GM19240 (cell line): ENCODE measurements around the gene NCF4.

DNA sequence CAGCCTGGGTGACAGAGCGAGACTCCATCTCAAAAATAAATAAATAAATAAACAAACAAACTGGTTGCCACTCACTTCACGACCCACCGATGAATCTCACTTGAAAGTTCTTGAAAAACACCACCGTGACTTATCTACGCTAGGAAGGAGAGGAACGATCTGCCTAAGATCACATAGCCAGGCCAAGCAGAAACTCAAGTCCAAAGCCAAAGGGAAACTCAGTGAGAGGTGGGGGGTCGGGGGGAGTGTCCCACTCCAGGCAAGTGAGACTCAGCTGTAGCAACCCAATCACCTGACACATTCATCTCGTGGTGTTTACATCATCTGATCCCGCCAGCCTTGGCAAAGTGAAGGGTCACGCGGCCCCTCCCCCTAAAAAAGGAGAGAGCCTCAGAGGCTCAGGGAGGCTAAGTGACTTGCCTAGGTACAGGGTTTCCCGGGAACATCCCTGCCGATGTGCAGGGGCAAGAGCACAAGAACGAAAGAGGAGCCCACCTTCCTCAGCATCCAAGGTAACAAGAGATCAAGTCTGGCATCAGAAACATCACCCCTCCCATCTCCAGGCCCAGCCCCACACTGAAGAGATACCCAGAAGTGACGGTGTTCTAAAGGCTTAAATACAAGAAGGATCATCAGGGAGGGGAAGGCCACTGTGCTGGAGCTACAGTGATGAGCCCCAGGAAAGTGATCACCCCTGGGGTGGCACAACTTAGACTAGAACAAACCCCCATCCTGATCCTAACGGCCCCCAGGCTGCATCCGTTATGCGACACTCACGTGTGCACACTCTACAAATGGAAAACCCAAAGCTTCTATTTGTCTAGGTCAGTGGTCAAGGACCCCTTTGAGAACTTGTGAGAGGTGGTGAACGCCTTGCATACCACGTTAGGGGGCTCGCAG lies 21.4 kb downstream of the MYH9 start:
- RRBS: no CpG with 5 or more reads among the region's 22 CpGs

GRCh38 chr22:36367106-36367881 lies 20.5 kb downstream of the MYH9 start:
- RRBS: 97% methylated on average over 2 of the region's 17 CpGs

DNA sequence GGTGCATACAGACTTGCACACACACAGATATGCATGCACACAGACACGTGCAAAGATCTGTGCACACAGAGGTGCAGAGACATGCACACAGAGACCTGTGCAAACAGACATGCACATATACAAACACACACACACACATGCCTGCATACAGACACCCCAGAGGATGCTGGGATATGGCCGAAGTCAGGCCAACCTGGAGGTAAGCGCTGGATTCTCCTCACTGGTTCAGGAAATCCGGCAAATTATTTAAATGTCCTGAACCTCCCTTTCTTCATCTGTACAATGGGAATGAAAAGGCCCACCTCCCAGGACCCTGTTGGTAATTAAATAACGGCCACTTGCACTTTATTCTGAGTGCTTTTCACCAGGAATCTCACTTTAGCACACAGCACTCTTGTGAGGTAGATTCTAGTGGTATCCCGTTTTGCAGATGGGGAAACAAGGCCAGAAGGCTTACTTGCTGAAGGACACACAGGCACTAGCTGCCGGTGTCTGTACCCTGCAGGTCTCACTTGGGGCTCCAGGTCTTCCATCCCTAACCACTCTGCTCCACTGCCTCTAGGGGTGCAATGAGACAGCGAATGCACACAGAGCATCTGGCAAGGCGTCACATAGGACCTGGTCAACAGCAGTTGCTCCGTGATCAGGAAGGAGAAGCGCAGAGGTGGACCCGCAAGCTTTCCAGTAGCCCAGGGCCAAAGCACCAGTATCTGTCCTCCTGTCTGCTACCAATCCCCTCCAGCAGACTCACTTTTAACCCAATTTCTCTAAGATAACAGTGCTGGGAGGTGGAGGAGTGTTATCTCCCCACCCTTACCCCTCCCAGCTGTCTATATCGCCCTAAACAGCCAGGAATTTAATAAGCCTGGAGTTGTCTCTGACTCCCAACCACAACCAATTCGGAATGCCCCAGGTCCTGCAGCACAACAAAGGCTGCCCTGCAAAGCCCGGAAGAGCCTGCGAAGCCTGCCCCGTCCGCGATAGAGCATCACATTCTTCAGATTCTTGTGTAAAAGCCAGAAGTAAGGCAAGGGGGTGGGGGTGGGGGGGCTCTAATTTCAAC lies 19.6 kb downstream of the MYH9 start:
- RRBS: no CpG with 5 or more reads among the region's 19 CpGs

- RRBS: no CpG with 5 or more reads among the region's 18 CpGs
These were observed 14.6 kb downstream of the MYH9 start for GRCh38 chr22:36372777-36373891.

DNA sequence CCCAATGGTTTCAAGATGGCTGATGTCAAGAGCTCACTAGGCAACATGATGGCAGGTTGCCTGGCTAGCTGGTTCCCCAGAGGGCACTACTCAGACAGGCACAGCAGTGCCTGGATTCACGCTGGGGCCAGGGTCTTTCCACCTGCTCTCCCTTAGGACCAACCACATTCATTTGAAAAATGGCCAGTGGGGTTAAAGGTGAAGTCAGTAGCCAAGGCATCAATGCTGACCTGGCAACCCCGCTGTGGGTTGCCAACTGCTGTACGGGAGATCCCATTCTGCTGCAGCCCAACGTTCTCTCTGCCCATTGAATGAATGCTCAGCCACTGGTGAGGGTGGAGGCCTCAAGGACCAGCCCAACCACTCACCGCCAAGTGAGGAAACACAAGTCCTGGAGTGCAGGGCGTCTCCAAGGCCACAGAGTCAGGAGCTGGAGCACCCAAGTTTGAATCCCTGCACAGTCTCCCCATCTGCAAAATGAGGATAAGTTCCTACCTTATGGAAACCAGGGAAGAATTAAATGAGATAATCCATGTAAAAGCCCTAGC lies 12.5 kb downstream of the MYH9 start:
- RRBS: no CpG with 5 or more reads among the region's 6 CpGs

DNA sequence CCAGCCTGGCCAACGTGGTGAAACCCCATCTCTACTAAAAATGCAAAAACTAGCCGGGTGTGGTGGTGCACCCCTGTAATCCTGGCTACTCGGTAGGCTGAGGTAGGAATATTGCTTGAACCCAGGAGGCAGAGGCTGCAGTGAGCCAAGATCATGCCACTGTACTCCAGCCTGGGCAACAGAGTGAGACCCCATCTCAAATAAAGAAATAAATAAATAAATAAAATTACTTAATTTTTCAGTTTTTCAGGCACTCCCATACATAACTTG lies 5.2 kb downstream of the MYH9 start:
- RRBS: no CpG with 5 or more reads among the region's 3 CpGs

GRCh38 chr22:36419199-36419925 lies 31.6 kb upstream of the MYH9 start:
- RRBS: no CpG with 5 or more reads among the region's 13 CpGs

DNA sequence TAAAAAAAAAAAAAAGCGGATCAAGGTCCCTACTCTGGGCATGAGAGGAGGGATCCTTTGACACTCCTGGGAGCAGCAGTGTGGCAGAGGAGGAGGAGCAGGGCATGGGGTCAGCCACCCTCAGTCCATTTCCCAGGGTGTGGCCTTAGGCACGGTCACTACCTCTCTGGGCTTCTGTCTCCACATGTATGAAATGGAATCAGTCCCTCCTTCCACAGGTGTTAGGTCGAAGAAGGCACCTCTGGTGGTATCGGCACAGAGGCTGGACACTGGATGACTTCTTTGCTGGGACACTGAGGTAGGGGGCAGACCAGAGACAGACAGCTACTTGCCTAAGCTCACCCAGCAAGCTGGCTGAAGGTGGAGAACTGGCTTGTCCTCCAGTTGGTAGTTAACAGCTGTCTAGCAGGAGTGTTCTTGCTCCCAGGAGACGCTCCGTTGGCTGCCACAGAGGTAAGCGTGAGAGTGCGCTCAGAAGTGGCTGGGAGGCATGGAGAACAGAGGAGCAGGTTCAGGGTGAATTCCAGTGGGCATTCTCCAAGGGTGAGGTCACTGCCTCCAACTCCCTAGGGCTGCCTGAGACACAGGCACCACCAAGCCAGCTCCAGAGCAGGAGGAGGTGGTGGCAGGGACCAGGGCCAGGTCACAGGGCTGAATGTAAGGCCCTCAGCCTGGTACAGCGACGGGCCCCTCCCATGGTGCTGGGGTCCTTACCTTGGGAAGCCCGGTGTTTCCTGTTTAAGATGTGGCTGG lies 19.5 kb downstream of the TXN2 start:
- RRBS: no CpG with 5 or more reads among the region's 11 CpGs

DNA sequence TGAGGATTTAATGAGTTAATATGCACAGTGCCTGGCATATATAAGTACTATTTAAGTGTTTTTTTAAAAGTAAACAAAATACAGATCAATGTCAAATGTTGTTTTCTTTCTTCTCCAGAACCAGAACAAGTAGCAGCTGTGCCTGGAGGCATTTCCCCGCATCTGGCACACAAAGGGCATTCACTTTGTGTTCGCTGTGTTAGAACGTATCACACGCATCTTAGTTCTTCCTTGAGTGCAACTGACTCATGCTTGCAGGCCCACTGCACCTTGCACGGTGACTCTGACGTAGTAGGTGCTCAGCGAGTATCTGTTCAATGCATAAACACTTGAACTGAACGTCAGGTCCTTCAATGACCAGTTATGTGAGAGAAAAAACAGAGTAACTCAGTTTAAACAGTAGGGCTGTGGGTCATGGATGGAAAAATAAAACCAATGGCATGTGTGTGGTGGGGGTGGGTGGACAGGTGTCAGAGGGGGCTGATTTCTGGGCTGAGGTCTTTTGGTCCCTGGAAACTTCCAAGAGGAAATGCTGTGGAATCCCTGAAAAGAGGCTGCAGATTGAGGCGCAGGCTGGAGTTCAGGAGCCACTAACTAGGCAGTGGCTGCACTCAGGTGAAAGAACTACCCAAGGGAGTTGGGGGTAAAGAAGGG lies 3.4 kb downstream of the IFT27 start:
- RRBS: no CpG with 5 or more reads among the region's 9 CpGs

DNA sequence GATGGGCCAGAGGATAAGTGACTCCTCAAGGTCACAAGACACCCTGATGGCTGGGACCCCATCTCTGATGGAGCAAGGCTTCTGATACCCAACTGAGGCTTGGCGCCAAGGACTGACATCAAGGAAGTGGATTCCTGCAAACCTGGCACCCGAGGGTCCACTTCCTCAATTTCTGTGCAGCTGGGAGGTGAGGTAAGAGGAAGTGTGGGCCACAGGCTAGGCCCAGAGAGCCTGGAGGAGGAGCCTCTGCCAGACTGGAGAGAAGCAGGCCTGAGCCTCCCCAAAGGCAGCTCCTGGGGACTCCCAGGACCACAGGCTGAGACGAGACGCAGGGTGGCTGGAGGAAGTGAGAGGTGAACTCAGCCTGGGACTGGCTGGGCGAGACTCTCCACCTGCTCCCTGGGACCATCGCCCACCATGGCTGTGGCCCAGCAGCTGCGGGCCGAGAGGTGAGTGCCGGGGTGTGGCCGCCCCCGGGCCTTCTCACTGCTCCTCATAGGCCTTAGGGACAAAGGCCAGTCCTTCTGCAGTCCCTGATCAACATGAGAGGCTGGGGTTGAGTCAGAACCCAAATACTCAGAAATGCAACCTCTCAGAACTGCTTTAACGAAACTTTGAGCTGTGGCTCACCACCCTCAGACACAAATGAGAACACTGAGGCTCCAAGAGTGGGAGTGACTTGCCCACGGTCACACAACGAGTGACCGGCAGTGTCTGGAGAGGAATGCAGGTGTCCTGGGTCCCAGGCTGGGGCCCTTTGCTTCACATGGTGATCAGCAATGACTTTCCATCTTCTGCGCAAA lies at the start of gene NCF4:
Gene NCF4, plus strand, starts transcription at position 252 of the 803 bp plus-strand sequence.
- RRBS: no CpG with 5 or more reads among the region's 16 CpGs

- RRBS: 93% methylated on average over 5 of the region's 15 CpGs
These were observed 9.5 kb downstream of the NCF4 start for GRCh38 chr22:36870238-36870828.

- RRBS: no CpG with 5 or more reads among the region's 15 CpGs
These were observed 10.1 kb downstream of the CSF2RB start for GRCh38 chr22:36923446-36924062.

GRCh38 chr22:36977295-36977763 lies 30.3 kb downstream of the TEX33 start:
- RRBS: no CpG with 5 or more reads among the region's 13 CpGs

DNA sequence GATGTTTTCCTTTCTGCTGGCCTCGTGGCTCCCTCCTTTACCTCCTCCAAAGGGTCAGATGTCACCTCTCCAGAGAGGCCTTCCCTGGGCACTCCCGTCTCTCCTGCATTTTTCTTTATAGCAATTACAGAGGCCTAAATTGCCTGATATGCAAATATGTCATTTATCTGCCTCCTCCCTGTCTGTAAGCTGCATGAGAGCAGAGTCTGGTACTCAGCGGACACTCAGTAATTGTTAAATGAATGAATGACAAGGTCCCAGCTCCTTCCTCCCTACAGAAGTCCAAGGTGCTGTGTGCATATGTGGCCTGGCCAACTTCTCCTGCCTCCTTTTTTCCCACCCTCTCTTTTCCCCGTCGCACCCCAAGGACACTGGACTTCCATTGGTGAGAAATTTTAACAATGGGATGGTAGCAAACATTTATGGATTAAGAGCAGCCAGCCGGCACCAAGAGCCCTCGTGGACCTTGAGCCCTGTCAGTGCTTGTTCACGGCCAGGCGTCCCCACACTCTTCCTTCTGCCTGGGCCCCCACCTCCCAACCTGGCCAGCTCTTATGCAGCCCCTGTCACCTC lies 1.7 kb downstream of the TMPRSS6 start:
- RRBS: no CpG with 5 or more reads among the region's 9 CpGs

DNA sequence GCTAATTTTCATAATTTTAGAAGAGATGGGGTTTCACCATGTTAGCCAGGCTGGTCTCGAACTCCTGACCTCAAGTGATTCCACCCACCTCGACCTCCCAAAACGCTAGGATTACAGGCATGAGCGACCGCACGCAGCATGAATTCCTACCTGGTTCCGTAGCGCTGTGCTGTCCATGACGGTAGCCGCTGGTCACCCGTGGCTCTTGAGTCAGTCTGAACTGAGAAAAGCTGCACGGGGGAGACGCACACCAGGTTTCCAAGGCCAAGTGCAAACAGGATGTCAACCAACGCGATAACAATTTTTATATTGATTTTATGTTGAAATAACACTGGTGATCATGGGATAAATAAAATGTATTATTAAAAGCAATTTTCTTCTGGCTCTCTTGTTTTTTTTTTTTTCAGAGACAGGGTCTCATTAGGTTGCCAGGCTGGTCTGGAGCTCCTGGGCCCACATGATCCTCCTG lies 826 bp upstream of the TMPRSS6 start:
- RRBS: no CpG with 5 or more reads among the region's 15 CpGs

GRCh38 chr22:37193584-37194269 lies 5.7 kb upstream of the C1QTNF6 start:
- RRBS: 100% methylated on average over 1 of the region's 12 CpGs

GRCh38 chr22:37220472-37220980 lies 8.2 kb upstream of the SSTR3 start:
- RRBS: no CpG with 5 or more reads among the region's 4 CpGs

GRCh38 chr22:37231397-37231824 lies 12.7 kb downstream of the RAC2 start:
- RRBS: no CpG with 5 or more reads among the region's 13 CpGs

DNA sequence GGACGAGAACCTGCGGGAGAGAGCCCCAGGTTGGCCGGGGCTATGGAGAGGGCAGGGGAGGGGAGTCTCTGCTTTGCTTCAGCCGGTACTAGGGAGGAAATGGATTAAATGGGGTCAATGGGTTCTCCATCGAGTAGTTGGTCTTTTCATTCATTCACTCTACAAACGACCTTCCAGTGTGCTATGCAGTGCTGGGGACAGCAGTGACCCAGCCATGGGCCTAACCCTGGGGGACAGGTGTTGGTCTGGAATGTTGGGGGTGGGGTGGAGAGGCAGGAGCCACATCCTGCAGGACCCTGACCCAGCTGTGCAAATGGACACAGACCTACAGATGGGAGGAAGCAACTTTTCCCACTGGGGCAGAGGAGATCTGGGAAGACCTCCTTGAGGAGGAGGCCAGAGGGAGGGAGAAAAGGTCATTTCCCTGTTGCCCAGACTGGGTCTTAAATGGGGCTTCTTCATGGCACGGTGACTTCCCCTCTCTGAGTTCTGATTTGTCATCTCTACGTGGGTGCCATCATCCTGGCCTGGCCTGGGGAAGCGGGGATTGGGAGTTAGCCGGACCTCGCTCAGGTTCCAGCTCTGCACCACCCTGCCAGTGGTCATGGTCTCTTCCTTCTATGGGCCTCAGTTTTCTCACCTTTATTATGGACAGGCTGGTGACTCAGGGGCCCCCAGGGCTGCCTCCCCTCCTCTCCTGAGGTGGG lies 1.9 kb downstream of the CYTH4 start:
- RRBS: no CpG with 5 or more reads among the region's 11 CpGs

DNA sequence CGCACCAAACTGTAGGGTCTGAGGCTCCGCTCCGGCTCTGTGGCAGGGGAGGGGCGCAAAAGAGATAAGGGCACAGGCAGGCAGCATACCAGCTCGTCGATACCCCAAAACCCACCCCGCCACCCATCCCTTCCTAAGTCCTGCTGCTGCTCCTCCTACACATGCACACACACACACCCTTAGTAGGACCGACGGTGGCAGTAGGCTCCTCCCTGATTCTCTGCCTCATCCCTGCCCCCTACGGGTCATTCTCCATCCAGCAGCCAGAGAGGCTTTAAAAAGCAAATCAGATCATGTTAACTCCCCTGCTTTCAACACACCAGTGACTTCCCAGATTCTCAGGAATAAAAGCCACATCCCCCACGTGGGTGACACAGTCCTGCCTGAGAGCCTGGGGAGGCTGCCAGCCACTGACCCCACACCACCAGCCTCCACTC lies 6.6 kb upstream of the MFNG start:
- RRBS: 92% methylated on average over 3 of the region's 11 CpGs